Karpas-422 (cell line): ENCODE data around the gene YIF1B.

- PRO-cap, result no peak
- RAMPAGE, long total RNA, result no peak
These were observed 10.4 kb downstream of the SPINT2 start for GRCh38 chr19:38274803-38275181.

DNA sequence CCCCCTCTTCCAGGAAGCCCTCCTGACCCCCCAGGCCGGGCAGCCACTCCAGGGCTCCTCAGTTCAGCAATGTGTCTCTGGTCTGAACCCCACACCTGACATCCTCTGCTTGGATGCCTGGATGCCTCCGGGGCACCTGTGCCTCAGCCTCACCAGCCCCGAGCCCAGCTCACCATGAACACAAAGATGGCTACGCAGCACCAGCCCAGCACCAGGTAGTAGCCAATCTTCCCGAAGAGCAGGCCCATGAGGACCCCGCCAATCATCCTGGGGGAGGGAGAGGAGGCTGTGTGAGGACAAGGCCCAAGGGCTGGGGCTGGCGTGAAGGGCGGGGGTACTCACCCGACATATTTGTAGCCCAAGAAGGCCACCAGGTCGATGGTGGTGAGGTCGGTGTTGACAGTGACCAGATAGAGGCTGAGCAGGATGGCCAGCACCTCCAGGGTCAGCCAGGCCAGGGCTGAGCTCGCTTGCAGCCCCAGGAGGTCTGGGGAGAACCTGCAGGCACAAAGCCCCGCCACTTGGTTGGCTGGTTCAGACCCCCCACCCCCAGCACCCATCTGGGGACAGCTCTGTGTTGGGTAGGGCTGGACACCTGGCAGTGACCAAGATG is 3.3 kb downstream of the C19orf33 start:
- PRO-cap, result no peak
- RAMPAGE, long total RNA, result no peak

GRCh38 chr19:38315247-38316371 is at the start of gene YIF1B:
TSS of gene YIF1B (minus strand) at chr19:38315947.
- PRO-cap, result bidirectional peak, plus-strand start at chr19:38316179, minus-strand start at chr19:38315935
- RAMPAGE, long total RNA, result no peak

DNA sequence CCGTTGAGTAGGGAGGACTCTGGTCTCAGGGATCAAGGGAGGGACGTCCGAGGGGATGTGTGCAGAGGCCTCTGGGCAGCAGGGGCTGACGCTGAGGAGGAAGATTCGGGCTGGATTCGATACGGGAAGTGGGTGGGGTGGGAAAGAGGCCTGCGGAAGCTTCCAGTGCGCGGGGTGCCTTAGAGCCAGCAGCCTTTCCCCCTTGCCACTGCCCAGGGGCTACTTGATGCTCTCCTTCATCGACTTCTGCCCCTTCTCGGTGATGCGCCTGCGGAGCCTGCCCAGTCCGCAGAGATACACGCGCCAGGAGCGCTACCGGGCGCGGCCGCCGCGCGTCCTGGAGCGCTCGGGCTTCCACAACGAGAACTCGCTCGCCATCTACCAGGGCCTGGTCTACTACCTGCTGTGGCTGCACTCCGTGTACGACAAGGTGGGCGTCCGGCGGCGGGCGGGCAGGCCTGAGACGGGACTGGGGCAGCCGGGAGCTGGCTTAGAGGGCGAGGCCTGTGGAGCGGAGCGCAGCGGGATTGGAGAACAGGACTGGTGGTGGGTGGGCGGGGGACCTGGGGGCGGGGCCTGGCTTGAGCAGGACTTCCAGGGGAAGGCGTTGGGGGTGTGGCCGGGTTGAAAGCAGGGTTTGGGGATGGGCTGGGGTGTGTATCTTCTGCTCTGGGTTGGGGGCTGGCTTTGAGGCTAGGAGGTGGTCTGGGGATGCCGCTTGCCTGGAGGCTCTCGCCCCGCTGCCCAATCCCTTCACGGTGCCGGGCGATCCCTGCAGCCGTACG is 12.7 kb upstream of the PSMD8 start:
- PRO-cap, result no peak
- RAMPAGE, long total RNA, result no peak

GRCh38 chr19:38375653-38376682 is 1.6 kb downstream of the PSMD8 start:
- PRO-cap, result no peak
- RAMPAGE, long total RNA, result no peak

GRCh38 chr19:38388529-38388613 is 126 bp upstream of the SPRED3 start:
- PRO-cap, result no peak
- RAMPAGE, long total RNA, result no peak

DNA sequence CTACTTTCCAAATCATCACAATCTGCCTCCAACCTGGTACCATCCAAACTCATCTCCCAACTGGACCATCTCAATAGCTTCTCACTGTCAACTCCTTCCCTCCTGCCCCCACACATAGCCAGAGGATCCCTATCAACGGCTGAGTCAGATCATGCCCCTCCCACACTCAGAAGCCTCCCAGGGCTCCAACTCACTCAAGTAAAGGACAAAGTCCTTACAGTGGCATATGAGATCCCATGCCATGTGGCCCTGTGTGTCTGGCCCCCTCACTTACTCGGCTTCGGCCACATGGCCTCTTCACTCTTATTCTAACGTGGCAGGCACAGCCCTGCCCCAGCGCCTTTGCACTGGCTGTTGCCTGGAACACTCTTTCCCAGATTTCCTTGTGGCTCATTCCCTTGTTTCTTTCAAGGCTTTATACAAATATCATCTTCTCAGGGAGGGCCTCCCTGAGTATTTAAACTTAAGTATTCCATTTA is 4.3 kb downstream of the SPRED3 start:
- PRO-cap, result no peak
- RAMPAGE, long total RNA, result no peak

- PRO-cap, result no peak
- RAMPAGE, long total RNA, result no peak
These were observed 26.8 kb downstream of the RYR1 start for GRCh38 chr19:38460368-38460669.

- PRO-cap, result no peak
- RAMPAGE, long total RNA, result no peak
These were observed 37.6 kb downstream of the MAP4K1 start for GRCh38 chr19:38579993-38580650.

DNA sequence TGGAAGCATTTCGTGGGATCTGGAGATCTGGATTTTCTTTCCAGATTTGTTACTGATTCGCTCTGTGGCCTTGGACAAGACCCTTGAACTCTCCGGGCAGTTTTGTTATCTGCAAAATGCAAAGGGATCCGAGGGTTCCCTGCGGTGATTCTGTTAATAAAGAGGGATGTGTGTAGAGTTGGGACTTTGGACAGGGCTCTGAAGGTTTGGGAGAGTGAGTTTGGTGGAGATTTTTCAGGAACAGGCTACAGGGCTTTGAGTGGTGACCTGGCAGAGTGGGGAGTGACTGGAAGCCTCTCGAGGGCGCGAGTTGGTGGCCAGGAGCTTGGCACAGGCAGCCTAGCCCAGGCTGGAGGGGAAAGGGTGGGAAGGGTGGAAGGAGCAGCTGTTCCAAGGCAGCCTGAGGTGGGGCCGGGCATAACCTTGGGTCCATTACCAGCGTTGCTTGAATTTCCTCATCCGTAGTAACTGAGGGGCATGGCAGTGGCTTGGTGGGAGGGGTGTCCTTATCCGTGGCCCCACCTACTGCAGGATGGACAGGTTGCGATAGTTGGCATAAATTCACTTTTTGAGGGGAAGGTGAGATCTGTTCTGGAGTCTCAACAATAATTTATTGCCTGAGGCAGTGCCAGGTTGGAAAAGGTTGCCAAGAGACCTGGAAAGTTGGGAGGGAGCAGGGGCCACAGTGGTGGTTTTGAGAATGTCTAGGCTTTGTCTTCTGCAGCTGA is 2.1 kb downstream of the ACTN4 start:
- PRO-cap, result no peak
- RAMPAGE, long total RNA, result no peak

DNA sequence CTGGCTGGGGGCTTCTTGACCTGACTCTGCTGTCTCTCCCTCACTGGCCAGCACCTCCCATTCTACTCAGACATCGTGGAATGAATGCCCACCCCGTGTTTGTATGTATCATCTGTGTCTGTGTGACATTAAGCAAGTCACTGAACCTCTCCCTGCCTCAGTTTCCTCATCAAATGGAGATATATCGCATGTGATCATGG is 47.0 kb downstream of the ACTN4 start:
- PRO-cap, result no peak
- RAMPAGE, long total RNA, result no peak

GRCh38 chr19:38705439-38706116 is 38.7 kb downstream of the CAPN12 start:
- PRO-cap, result no peak
- RAMPAGE, long total RNA, result no peak

DNA sequence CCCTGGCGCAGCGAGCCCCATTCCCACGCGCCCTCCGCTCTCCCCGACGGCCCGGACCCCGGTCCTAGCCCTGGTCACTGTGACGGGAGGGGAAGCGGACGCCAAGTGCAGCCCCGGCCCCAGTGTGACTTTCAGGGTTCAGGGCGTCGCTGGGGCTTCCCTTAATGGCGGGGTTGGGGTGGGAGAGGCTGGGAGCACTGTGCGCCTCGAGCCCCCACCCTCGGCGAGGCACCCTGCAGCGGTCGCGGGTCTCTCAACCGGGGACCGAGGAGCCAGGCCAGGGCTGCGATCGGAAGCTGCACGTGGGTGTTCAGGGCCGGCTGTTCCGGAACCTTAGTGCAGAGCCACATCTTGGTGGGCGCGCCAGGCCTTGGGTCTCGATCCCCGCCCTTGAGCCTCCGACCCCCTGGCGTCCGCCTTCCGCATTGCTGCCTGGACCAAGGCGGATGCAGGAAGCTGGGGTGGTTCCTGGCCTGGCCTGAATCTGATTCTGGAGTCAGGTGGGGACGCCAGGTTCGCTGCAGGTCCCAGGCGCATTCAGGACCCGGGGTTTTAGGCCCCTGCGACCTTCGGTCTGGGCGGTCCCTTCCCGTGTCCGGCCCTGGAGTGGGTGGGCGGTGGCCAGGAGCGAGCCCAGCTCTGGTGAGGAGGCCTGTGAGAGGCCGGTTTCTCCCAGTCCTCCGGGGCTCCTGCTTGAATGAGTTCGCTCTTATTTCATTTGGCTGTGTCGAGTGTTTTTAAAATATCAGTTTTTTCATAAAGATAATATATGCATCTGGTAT is 3.6 kb downstream of the LGALS7B start:
- PRO-cap, result no peak
- RAMPAGE, long total RNA, result no peak

DNA sequence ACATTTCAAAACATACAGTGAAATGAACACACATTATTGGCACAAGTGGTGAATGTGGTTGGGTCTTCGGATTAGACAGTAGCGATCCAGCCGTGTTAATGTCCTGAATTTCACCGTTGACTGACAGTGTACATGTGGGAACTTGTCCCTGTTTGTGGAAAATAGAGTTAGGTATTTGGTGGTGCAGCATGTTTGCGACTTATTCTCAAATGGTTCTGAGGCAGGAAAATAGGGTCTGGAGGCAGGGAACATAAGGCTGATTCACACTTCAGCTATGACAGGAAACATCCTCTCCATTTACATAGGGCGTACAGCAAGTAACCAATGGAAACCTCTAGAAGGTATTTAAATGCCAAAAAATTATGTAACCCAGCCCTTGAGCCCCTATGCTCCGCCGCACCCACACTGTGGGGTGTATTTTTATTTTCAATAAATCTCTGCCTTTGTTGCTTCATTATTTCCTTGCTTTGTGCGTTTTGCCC is 4.2 kb downstream of the LGALS7B start:
- PRO-cap, result no peak
- RAMPAGE, long total RNA, result no peak

GRCh38 chr19:38808678-38809199 is 4.0 kb downstream of the LGALS4 start:
- PRO-cap, result no peak
- RAMPAGE, long total RNA, result no peak

GRCh38 chr19:38811851-38812291 is 874 bp downstream of the LGALS4 start:
- PRO-cap, result no peak
- RAMPAGE, long total RNA, result no peak

DNA sequence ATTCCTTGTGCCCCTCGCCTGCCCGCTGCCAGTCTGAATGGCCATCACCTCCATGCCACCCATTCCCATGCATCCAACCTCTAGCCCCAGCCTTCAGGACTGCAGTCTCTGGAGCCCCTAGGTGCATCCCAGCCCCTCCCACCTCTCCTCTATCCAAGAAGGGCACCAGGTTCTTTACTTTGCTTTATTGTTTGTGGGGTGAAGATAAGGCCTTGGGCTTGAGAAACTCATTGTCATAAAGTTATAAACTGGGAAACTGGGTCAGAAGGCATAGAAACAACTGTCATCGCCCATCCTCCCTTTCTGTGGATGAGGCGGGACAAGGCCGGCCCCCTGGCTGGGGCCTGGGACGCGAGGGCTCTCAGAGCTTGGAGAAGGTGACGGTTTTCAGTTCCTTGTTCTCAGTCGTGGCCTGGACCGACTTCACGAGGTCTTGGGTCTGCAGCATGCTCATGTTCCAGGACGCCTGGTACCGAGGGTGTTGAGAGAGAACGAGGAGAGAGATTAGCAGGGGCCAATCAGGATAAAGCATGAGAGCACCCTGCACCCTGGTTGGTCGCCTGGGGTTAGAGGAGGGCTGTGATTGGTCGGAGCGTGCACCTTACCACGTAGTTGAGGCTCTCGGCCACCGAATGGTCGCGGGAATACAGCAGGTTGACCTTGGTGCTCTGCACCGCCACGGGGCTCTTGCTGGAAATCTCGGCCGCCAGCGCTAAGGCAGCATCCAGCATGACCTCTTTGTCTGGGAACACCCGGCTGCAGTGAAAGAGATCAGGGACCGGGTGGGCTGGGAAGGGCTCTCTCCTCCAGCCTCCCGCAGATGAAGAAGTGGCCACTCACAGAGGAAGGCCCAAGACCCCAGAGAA is 2.7 kb upstream of the LGALS4 start:
- PRO-cap, result no peak
- RAMPAGE, long total RNA, result start-site peak on the minus strand centred at position 692 of the sequence, 125 bp wide, 24 and 22 reads in 2 replicates

DNA sequence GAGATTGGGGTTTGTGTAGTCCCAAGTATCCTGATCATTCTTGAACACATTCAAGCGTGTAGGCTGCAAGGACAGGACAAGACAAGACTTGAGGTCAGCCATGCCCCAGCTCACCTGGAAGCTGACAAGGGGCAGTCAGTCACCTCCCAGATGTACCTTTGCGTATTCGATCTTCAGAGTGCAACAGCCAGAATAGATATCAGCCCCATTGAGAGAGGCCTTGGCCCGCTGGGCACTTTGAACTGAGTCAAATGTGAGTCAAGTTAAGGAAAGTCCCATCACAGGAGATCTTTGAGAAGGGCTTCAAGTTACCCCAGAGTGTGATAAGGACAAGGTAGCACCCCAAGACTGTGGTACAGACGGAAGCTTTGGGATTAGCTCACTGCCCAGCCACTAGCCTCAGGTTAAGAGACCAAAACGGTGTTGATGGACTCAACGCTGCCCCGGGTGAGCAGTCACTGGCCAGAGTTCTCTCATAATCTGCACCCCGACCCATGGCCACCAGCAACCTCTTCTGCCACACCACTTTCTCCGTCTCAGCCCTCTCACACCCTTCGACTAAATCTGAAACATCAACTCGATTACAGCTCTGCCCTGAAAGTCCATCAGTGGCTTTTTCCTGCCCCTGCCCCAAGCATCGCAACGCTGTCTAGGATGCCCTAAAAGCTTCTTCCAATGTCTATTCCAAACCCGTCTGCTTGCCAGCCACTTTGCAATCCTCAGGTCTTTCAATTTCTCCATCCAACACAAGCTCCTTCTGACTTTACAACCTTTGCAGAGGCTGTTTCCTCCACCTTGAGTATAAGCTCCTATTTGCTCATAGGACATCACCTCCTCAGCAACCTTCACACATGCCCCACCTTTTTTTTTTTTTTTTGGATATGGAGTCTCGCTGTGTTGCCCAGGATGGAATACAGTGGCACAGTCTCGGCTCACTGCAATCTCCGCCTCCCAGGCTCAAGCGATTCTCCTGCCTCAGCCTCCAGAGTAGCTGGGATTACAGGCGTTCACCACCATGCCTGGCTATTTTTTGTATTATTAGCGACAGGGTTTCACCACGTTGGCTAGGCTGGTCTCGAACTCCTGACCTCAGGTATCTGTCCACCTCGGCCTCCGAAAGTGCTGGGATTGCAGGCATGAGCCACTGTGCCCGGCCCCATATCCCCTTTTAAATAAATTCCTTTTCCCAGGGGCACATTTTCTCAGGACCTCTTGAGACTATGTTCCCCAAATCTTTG is 5.5 kb downstream of the HNRNPL start:
- PRO-cap, result no peak
- RAMPAGE, long total RNA, result no peak

- PRO-cap, result no peak
- RAMPAGE, long total RNA, result no peak
These were observed 3.7 kb downstream of the MRPS12 start for GRCh38 chr19:38934471-38934893.

DNA sequence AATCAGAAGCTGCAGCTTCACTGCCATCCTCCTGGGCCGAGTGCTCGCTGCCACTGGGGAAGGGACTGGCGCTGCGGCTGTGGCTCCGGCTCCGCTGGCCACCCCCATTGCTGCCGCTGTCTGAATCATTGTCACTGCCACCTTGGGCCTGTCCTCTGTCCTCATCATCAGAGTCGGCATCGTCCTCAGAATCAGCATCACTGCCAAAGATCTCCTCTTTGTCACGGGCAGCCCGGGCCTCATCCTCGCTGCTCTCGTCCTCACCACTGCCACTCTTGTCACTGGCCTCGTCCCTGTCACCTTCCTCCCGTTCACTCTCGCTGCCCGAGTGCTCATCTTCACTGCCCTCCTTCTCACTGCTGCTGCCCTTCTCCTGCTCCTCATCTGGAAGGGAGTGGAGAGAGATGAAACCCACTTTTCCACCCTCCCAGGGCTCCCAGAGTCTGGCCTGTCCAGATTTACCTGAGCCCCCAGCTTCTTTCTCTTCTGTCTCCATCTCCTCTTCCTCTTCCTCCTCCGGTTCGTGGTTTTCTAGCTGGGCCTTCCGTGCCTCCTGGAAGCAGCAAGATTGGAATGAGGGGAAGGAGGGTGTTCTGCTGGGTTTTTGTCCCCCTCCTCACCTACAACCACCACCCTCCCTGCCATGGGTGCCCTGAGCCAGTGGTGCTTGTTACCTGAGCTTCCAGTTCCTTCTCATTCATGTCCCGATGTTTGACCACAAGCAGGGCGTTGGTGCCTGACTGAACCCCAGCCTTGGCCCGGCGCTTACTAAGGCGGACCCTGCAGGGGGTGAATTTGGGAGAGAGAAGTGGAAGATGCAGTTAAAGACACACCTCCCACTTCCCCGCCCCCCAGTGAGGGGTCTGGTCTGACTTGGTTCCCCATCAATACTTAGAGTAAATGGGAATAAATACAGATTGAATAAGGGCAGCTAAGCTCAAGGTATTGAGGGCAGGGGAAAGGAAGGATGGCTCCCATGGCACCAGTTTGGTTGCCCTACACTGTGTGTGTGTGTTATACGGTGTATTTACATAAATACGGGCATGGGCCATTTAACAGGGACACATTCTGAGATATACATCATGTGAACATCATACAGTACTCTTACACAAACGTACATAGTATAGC is 4.5 kb downstream of the PAF1 start:
- PRO-cap, result no peak
- RAMPAGE, long total RNA, result no peak